Measurements from ENCODE around the gene GTF2F2.

GRCh38 chr13:42271267-42271729 lies 654 bp upstream of the AKAP11 start:
- PRO-cap, result no peak

DNA sequence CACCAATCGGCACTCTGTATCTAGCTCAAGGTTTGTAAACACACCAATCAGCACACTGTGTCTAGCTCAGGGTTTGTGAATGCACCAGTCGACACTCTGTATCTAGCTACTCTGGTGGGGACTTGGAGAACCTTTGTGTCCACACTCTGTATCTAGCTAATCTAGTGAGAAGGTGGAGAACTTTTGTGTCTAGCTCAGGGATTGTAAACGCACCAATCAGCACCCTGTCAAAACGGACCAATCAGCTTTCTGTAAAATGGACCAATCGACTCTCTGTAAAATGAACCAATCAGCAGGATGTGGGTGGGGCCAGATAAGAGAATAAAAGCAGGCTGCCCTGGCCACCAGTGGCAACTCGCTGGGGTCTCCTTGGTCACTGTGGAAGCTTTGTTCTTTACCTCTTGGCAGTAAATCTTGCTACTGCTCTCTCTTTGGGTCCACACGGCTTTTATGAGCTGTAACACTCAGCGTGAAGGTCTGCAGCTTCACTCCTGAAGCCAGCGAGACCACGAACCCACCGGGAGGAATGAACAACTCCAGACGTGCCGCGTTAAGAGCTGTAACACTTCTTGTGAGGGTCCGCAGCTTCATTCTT lies 13.6 kb upstream of the TNFSF11 start:
- PRO-cap, result no peak

DNA sequence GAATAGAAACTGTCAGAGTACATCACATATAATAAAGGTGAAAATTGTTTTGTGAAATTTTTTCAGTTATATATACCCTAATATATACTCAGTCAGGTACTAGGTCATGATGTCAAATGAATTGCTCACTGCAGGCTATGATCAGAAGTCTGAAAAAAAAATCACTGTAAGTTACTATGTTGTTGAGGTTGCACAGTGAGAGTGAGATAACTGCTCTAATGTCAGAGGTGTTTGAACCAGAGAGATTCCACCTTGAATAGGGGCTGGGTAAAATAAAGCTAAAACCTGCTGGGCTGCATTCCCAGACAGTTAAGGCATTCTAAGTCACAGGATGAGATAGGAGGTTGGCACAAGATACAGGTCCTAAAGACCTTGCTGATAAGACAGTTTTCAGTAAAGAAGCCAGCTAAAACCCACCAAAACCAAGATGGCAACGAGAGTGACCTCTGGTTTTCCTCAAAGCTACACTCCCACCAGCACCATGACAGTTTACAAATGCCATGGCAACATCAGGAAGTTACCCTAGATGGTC lies 10.2 kb downstream of the EPSTI1 start:
- PRO-cap, result no peak

- PRO-cap, result no peak
These were observed 245.7 kb downstream of the DNAJC15 start for GRCh38 chr13:43268941-43269717.

DNA sequence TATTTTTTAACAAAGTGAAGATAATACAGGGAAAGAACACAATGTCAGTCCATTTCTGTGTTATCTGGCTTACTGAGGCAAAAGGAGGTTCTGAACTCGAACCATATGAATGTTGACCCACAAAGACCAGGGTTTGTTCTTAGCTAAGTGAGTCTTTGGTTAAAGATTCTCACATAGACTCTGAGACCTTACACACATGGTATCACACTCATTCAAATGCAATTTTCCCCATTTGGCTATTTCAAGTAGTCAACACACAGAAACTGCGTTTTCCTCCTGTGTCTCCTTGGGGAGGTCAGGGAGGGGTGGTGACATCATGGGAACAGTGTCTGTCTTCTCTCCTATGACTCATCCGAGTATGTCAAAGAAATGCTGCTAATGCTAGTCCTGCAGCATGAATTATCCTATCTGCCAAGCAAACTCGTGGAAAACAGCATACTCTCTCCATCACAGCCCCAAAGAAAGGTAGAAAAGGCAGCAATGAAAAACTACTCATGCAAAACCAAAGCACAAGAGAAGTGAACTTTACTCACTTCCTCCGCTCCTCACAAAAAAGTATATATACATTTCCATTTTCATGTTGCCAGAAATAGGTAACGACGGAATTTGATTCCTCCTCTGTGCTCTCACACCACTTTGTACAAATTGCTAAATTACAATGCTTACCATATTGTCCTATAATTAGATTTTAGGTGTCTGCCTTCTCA lies 100.2 kb downstream of the ENOX1 start:
- PRO-cap, result no peak

DNA sequence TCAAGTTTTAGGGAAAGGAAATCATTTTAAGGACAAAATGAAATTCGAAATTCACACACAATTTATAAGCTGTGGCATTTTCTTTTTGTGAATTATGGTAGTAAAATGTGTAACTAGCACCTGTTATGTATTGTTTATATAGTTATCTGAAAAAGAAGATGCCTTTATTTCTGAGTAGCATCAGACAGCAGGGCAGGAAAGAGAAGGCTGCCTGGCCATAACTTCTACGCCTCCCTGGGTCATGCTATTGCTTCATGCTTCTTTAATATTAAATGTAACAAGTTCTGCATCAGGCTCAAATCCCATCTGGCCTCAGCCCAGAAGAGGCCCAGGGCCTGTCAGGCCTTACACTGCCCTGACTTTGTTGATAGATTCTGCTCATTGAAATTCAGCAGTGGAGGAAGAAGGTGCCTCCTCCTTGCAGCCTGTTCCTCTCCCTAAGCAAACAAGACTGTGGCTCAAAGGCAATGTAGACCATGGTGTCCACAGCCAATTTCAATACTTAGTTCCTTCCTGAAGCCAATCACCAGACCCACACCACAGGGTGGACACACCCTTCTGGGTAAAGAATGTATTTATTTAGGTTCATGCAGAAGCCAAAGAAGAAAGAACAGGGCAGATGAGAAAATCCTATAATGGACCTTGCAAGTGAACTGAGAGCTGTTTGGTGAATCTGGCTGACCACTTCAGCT lies 59.3 kb downstream of the LACC1 start:
- PRO-cap, result no peak

- PRO-cap, result no peak
These were observed 138.2 kb downstream of the LACC1 start for GRCh38 chr13:44017692-44018421.

- PRO-cap, result no peak
These were observed 43.8 kb downstream of the SMIM2 start for GRCh38 chr13:44117348-44117569.

DNA sequence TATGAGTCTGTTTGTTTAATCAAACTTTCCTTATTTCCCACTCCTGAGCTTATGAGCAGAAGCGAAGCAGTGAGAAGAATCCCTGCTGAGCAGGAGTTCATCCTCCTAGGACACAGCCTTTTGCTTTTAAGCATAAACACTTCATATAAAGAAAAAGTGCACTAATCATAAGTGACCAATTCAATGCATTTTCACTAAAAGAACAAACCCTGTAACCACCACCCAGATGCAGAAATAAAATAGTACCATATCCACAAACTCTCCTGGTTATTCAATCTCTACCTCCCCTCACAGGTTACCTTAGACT lies 60.9 kb upstream of the SMIM2 start:
- PRO-cap, result no peak

GRCh38 chr13:44243085-44243952 lies 82.3 kb upstream of the SMIM2 start:
- PRO-cap, result no peak

DNA sequence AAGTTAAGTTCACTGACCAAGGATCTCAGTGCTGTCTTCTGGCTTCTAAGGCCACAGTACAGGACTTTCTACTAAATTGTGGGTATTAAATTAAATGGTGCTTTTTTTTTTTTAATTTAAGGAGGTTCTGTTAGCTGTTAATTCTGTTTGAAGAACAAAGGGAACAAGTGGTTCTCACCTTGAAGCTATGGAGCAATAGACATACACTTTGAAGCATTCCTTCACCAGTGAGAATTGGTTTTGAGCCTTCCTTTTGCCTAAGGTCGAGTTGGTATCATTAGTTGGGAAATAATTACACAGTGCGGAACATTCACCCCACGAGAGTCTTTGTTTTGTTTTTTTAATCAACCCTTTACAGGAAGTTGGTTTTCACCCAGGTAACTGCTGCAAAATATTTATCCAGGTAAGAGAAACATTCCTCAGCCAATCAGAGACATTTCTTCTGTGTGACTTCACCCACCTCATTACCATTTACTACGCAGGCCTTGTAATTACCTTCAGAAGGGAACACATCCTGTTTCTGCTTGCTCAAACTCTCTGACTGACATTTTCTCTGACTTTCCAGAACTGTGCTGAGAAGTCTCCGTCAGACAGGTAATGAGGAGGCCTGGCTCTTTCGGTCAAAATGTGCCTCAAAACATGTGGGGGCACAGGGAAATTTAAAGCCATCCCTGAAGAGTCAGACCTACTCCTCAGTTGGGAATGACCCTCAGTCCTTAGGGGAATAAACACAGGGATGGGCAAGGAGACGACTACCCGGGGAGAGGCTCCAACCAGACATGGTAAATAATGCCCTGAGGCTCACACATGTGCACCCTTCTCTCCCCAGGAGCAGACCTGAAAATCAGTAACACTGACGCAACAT lies 22.8 kb upstream of the SERP2 start:
- PRO-cap, result no peak

DNA sequence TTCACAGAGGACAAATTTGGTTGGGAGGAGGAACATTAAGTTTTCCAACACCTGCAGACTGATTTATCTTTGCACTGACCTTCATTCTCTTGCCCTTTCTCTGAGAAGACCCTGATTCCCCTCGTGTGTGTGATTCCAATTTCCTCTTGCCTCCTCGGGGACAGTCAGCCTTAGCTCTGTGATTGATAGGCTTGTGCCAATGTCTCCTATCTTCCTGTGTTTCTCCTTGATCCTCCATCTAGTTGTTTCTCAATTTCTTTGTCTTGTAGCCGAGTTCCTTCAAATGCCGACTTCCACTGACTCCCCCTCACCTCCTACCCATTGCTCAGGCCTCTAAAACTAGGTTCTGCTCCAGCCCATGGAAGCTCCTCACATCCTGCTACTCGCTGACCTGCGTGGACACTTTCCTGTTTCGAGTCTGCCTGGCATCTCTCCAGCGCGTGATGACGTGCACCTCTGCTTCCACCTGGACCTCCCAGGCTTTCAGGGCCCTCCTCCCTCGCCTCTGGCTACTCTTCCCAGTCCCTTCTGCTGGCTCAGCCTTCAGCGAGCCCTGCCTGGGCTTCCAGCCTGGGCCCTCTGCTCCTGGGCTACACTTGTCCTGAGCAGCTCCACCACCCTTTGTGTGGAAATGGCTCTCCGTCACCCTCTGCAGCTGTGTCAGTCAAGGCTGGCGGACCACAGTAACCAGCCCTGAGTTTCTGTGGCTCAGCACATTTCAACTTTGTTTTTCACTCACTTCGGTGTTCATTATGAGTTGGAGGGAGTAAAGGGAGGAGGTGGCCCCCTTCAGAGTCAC lies 49.1 kb downstream of the SERP2 start:
- PRO-cap, result no peak

DNA sequence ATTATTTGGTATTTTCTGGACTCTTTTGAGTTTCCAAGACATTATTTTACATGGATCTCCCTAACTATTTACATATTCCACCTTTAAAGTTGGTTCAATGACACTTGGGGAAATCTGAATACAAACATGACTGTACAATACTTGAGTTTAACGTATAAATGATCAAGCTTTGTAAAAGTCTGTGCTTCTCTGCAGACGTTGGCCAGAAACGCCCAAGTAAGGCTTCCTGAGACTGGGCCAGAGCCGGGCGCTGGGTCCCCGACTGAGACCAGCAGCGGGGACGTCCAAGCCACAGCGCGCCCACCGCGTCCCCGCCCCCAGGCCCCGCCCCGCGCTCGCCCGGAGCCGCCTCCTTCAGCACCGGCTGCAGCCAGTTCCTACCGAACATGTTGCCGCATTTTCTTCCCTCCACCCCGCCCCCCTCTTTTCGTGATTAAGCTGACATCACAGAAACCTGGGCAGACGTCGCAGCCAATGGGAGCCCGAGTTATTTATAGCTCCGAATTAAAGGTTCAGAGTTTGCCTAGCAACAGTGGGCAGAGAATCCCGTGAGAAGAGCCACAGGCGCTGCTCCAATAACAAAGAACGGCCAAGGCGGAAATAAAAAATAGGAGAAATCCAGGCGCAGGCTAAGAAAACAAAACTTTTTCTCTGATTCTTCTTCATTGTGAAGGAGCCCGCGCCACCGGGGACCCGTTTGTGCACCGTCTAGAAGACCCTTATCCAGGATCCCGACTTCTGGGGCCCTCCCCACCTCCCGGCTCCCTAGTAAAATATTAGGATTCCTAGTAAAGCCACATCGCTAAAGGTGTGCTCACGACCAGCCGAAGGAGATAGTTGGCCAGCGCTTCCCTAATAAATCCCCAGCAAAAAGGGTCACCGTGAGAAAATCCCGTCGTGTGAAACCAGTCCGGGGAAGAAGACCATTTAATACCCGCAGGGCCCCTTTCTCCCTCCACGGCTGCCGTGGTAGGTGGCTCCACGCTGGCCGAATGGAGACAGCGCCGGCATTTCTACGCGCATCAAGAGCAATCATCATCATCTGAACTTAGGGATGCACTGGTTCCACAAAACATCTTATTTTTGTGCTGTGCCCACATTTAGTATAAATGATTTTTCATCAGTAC lies 61.7 kb downstream of the SERP2 start:
- PRO-cap, result bidirectional peak, plus-strand start at position 539 of the sequence, minus-strand start at position 313 of the sequence

DNA sequence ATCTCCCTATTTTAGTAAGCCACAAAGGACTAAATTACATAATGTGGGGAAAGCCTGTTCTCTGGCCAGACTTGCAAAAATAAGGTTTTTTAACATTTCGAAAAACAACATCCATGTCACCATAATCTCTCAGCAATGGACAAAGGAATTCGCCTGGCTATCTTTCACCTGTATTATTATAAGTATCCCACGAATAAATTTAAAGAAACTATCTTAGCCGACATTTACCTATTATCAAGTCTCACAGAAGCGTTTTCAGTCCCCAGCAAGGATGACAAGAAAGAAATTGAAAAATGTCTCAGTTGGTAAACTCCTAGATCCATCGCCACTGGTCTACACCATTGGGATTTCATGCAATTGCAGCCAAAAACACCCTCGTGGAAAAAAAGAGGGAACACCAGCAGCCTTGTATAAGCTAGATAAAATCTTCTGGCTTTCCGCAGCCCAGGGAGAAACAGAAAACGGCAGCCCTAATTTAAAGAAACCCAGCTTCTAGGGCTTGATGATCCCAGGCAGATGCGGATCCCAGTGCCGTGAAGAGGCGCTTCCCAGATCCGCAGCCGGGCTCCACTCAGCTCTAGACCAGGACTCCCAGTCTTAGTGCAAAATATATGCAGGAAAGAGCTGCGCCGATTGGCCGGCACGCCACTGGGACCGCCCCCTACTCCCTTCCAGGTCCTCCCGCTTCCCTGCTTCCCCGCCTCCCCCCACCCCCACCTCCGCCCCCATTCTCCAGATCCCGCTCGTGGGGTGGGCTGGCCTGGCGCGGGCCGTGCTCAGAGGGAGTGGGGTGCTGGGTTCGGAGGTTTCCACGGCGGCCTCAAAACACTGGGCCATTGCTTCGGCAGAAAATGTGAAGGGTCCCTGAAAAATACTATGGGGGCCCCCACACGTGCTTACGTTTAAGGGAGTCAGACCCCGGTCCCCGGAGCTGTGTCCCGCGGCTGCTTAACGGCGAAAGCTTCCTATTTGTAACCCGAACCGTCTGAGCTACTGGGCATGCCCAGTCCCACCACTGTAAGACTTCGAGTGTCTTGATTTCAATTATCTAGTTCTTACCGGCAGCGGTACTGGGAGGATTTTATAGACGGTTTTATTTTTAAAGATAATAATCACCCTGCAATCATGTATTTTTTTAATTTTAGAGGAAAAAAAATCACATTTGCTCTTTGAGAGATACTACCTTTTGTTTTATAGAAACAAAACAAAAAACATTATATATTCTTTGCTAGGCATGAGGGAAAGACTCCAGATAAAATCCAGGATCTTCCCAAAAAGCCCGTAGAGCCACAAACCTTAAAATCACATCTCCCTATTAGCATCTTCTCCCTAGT lies 63.1 kb downstream of the SERP2 start:
- PRO-cap, result unidirectional peak, minus-strand start at position 270 of the sequence; unidirectional peak, minus-strand start at position 331 of the sequence; bidirectional peak, plus-strand start at position 755 of the sequence, minus-strand start at position 579 of the sequence

GRCh38 chr13:44758524-44759594 lies 182.7 kb upstream of the TSC22D1 start:
- PRO-cap, result no peak

GRCh38 chr13:44867819-44868266 lies 121.4 kb downstream of the NUFIP1 start:
- PRO-cap, result no peak

DNA sequence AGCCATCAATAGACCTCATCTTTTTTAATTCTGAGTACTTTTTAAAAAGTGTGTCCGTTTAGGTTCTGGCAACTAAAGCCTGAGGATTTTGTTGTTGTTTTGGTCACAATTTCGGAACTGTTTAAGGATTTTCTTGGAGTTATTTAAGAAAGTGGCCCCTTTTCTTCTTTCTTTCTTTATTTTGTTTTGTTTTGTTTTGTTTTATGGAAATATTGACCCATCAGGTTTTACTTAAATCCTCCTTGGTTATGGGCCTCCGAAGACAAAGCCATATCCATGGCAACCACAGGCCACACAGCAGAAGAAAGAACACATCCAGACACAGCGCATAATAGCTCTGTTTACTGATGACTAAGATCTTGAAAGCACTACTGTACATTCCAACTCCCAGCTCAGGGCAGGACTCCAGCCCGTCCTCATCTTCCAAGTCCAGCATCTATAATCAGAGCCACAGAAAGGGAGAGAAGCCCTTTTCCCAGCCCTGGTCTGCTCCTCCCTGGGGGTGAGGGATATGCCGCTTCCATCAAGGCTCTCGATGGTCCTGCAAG lies 84.4 kb downstream of the NUFIP1 start:
- PRO-cap, result no peak

GRCh38 chr13:45120098-45121130 lies at the start of gene GTF2F2:
Gene GTF2F2, plus strand, starts transcription at chr13:45120510.
- PRO-cap, result bidirectional peak, plus-strand start at chr13:45120513, minus-strand start at chr13:45120364

GRCh38 chr13:45194217-45194845 lies 6.5 kb downstream of the KCTD4 start:
- PRO-cap, result no peak

DNA sequence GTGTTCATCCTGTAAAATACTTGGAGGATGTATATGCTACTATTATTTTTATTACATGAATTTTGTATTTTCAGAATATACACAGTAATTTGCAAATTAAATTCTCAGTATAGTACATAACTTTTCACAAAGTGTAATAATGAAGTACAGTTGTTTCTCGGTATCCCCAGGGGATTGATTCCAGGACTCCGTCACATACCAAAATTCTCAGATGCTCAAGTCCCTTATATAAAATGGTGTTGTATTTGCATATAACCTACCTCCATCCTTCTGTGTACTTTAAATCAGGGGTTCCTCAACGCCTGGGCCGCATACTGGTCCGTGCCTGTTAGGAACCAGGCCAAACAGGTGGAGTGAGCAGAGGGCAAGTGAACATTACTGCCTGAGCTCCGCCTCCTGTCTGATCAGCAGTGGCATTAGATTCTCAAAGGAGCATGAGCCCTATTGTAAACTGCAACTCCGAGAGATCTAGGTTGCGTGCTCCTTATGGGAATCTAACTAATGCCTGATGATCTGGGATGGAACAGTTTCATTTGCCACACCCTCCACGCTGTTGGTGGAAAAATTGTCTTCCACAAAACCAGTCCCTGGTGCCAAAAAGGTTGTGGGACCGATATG lies 42.2 kb upstream of the KCTD4 start:
- PRO-cap, result no peak